Pericardium fibroblast (primary cell): Measurements from ENCODE around the genes ZMYM3 and PIN4.

DNA sequence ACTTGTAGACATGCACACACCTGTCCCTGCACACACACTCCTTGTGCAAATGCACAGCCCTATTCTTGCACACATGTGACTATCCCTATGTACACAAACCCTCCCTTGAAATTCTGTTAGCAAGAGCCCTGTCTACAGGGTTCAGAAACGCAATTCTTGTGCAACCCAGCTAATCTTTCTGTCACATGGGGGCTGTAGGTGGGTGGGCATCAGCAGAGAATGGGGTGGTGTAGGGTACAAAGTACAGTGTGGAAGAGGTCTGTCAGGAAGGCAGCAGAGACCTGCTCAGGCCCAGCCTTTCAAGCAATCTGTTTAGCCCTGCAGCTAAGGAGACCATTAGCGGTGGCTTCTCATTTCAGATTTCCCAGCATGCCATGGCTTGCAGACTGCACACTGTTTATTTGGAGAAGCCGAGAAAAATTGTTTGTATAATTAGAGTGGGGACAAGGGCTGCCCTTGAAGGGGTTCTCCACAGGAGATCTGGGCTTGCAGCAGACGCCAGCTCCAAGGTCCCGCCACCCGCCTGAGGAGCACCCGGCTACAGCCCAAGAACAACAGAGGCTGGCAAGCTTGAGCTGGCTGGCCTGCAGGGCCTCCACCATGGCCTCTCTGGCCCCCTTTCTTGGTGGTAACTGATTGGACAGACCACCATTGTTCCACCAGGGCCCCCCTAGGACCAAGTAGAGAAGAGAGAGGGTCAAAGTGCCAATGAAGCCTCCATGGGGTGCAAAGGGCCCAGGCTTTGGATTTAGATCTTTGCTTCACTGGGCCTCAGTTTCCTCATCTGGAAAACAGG lies 144.1 kb upstream of the PJA1 start:
- RAMPAGE, long total RNA: no peak

DNA sequence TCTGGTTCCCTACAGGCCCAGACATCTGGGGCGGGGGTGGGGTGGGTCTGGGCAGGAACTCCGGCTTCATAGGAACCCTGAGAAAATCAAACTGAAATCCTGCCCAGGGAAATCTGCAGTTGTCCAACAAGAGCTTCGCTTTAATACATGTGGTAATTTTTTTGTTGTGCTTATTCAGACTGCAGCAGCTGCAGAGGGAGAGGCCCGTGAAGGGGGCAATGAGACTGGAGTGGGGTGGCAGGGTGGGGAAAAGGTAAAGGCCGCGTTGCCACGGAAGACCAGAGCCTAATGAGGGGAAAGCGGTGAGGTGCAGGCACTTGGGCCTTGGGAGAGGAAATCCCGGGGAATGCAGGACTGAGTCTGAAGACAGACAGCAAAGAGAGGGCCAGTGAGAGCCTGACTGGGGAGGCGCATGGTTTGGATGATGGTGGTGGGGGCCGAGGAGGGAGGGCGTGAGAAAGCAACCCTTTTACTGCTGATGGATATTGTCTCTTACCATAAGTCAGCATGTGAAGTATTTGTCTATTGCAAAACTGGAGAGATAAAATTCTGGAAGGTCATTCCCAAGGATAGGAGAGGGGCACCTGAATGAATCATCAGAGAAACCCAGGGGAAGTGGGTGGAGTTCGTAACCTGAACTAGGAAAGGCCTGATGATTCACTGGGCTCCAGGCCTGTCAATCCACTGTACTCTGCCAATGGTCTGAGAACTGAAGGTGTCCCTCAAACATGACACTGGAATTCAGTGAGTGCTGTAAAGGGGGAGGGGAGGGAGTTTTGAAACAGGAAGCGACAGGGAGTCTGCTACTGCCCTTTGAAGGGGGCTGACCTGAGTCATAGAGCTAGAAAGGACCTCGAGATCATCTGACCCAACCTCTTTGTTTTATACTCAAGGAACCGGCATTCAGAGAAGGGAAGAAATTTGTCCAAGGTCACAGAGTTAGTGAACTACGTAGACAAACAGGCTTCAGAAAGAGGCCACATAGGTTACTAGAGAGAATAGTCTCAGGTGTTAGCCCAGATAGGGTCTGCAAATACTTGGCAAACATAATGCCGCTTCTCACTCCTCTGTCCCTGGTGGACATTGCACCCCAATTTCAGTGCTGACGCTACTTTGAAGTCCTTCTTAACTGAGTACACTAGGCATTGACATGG lies 52.1 kb downstream of the NALF2 start:
- RAMPAGE, long total RNA: no peak

DNA sequence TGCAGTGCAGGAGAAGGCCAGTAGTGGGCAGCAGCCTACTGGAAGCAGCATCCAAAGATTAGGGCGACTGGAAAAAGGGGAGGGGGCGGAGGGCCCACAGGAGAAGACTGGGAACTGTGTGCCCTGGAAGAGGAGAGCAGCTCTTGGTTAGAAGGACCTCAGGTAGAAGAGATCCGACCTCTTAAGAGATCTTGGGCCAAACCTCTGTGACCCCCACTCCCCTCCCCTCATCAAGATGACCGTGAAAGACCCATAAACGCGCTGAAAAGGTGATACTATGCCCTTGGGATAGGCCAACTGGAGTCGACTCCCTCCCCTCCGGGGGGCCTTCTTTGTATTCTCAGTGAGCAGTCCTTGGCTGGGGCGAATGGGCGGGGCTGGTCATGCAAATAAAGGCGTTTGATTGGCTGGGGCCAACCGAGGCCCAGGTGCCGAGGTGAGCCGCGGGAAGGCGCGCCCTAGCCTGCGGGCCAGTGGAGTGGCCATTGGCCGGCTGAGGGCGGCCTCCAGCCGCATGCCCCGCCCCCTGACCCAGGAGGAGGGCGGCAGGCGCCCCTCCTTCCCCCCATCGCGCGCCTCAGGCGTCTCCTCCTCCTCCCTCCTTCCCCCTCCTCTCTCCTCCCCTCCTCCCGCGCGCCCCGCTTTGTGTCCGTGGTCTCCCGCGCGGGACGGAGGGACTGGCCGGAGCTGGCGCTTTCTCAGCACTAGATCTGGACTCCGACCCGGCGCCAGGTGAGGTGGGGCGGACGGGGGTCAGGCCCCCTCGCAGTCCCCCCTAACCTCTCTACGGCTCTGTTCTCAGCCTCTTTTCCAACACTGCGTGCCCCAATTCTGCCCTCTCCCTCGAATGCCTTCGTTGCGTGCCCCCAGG lies 10.1 kb downstream of the DLG3 start:
- RAMPAGE, long total RNA: start-site peak on the plus strand centred at position 627 of the sequence, 43 bp wide, 47 and 22 reads in 2 replicates

DNA sequence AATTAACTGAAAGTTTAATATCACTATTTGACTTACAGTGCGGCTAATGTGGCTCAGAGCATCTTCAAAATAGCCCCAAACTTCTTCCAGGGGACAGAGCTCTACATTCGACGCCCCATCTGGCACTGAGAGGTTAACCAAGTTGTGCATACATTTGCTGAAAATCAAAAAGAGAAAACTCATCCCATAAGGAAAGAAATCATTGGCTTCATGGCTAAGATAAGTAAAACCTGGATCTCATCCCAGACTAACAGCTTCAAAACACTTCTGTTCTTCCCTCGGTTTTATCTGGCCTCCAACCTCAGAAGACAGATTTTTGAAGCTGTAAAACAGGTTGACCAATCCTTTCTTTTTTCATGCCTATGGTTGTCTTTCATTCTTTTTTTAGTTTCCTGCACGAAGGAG lies 107.5 kb downstream of the DLG3 start:
- RAMPAGE, long total RNA: no peak

- RAMPAGE, long total RNA: no peak
These were observed 524 bp downstream of the SLC7A3 start for GRCh38 chrX:70930302-70930841.

GRCh38 chrX:71118838-71119641 lies 644 bp downstream of the MED12 start:
- RAMPAGE, long total RNA: no peak

DNA sequence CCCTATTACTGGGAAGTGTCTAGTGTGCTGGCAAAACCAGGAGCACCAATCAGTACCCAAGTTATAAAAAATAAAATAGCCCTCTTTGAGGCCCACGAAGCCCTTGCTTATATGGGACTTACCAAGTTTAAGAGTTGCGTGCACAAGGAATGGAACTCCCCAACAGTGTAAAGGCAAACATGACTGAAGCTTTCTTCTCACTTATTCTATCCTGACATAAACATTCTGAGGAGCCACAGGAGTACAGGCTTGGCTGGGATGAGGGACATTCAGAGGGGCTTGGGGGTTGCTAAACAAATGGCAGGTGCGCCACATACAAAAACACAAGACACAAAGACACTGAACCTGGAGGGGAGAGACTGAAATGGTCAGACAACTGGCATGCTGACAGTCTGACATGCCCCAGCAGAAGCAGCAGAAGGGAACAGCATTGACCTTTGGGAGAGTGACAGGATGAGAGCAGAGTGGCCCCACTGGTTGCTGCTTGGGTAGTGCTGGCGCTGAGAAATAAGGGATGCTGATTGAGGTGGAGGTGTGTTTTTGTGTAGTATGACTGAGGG lies 556 bp upstream of the NLGN3 start:
- RAMPAGE, long total RNA: no peak

- RAMPAGE, long total RNA: no peak
These were observed at the start of gene ZMYM3 for GRCh38 chrX:71253606-71254448. ZMYM3 (minus strand) TSS chrX:71254140.

- RAMPAGE, long total RNA: no peak
These were observed 23.2 kb downstream of the TAF1 start for GRCh38 chrX:71389405-71389683.

GRCh38 chrX:71463495-71463841 lies 69.4 kb upstream of the OGT start:
- RAMPAGE, long total RNA: no peak

DNA sequence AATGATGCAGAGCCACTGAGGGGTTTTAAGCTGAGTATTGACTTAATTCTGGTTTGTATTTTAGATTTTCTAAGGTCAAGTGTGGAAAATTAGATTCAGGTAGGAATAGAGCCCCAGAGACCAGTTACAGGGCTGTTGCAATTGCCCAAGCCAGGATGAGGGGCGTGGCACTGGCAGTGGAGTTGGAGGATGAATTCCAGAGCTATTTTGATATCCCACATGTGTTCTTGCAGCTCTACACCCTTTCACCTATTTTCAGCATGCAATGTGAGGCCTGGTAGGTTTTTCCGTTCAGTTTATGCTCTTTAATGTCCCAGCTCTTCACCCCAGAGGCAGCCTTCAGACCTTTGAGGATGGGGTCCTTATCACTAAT lies 17.9 kb upstream of the OGT start:
- RAMPAGE, long total RNA: no peak

GRCh38 chrX:71567325-71567792 lies 10.9 kb upstream of the GCNA start:
- RAMPAGE, long total RNA: no peak

DNA sequence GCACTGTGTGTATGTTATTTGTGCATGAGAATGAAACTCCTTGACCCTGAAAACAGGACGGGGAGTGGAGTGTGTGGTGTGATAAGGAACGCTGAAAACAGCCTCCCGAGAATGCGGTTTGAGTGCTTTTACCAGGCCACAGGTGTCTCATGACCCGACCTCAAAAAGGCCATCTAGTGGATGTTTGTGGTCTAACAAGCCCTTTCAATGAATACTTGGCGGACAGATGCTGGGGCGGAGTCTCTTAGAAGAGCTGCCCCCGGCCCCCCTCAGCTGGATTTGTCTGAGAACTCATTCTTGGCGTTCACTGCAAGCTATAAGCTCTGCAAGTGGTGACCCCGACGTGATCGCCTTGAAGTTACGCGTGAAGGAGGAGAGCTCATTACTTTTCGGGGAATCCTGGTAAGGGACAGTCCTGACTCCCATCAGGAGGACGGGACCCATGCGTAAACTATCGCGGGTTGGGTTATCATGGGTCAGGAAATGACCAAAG lies 21.1 kb downstream of the CXorf49 start:
- RAMPAGE, long total RNA: no peak

- RAMPAGE, long total RNA: no peak
These were observed 55.5 kb upstream of the PIN4 start for GRCh38 chrX:72125813-72126778.

- RAMPAGE, long total RNA: no peak
These were observed 50.5 kb upstream of the PIN4 start for GRCh38 chrX:72131091-72131435.

- RAMPAGE, long total RNA: start-site peak on the plus strand at chrX:72181757-72181777, 758 and 1,155 reads in 2 replicates
These were observed at the start of gene PIN4 for GRCh38 chrX:72180871-72182163. PIN4 (plus strand) TSS chrX:72181757.

GRCh38 chrX:72422167-72423020 lies 116.7 kb upstream of the CITED1 start:
- RAMPAGE, long total RNA: no peak

DNA sequence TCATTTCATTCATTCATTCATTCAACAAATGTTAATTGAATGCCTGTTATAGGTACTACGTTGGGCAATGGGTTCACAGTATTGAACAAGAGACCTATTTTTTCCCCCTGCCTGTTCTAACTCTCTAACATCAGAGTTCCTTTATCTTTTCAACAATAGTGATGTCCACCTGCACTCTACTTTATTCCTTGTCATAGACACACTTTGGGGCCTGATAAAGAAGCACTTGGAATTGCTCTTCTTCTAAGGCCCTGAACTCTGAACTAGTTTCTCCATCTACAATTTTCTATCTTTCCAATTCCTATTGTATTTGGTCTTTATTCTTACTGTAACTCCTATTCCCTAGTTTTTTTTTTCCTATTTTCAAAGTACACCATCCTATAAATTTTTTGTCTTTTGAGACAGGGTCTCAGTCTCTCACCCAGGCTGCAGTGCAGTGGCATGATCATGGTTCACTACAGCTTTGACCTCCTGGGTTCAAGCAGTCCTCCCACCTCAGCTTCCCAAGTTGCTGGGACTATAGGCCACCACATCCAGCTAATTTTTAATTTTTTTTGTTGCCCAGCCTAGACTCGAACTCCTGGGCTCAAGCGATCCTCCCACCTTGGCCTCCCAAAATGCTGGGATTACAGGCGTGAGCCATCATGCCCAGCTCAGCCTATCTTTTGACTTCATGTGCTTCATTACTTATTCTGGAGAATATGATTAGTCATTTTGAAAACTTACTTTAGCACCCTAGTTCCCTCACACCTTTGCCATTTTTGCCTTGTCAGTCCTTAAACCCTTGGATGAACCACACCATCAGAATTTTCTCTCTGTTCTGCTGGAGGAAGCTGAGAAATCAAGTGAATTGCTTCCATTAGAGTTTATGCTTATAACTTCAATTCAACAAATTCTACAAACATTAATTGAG lies 103.6 kb downstream of the HDAC8 start:
- RAMPAGE, long total RNA: no peak

DNA sequence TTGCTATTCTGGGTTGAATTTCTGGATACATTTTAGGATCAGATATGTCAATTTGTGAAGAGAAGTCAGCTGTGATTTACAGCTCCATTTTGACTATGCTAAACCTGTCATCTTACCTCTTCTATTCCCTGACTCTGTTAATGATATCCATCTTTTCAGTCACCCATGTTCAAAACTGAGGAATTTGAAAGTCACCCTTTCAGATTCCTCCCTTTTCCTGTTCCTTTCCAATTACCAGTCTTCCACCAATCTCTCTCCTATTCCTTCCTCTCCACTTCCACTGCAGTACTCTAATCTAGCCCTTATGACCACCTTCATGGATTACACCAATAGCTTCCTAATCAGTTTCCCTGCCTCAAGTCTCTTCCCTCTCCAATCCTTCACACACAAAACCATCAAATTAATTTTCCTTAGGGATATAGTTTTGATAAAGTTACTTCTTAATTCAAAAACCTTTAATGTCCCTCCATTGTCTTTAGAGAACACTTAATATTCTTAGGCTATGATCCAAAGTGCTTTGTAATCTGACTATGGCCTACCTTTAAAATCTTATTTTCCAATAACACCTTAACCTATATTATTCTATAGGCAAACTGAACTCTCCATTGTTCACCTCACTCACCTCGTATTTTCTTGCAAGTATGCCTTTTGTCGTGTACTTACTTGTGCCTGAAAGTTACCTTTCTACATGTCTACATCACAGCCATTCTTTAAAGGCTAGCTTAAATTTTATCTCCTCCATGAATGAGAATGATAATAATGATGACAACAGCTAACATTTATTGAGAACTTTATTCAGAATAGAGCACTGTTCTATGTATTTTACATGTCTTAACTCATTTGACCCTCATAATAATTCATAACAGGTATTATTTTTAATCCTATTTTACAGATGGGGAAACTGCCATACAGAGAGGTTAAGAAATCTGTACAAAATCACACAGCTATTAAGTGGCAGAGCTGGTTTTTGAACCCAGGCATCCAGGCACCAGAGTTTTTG lies 99.7 kb downstream of the HDAC8 start:
- RAMPAGE, long total RNA: no peak

DNA sequence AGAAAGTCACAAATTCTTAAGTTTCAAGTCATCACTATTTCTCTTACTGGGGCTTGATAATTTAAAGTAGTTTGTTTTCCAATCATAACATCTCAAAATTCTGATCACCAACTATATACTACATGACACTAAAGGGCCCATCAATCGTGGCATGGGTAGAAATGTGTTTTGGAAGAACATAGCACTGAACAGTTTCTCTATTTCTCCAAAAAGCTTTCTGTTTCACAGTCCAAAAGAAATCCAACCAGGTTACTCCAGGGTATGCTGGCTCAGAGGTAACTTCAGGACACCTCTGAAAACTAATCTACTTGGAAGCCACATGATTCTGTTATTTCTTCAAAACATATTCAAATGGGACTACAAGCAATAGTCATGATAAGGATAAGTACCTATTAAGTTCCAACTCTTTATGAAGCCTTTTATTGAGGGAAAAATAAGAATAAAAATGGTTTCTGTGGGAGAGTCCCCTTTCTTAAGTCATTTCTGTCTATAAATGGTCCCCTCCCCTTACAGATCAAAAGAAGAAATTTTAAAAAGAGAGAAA lies 8.3 kb downstream of the PHKA1 start:
- RAMPAGE, long total RNA: no peak